Fibroblast of the aortic adventitia (primary cell): ENCODE measurements around a stretch of chr2.

- CAGE, long polyA plus RNA, result no peak
Observed at GRCh38 chr2:85539450-85540211, 663 bp downstream of the MAT2A start.

GRCh38 chr2:85648138-85648638 lies 19.8 kb downstream of the SFTPB start:
- CAGE, long polyA plus RNA, result no peak

DNA sequence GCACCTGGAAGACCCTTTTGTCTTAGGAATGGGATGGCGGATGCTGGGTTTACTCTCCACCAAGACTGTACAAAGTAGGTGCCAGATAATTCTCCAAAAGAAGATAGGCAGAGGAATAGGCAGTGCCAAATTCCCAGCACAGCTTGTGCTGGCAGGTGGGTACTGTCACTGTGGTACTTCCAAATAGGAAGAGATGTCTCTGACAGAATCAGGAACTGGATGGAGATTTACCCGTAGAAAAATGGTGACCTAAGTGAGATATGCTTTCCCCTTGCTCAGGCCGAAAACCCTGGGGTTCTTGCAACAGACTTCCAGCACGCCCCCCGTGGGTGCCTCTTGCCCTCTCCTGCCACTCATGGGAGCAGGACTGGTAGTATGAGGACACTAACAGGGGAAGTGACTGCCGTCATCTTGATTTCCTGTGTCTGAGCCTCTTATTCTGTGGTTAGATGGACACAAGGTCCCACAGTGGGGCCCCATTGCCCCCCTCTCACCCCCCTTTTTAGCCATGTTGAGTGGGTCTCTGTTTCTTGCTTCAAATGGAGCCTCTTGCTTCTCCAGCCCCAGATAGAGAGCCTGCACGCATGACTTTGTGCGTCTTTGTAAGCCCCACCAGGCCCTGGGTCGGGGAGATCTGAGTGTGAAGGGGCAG lies 12.4 kb downstream of the GNLY start:
- CAGE, long polyA plus RNA, result no peak

- CAGE, long polyA plus RNA, result no peak
Observed at GRCh38 chr2:85707147-85707651, 13.0 kb downstream of the GNLY start.

- CAGE, long polyA plus RNA, result no peak
Observed at GRCh38 chr2:85714416-85714870, 20.3 kb downstream of the GNLY start.

GRCh38 chr2:85799011-85800123 lies 45.6 kb downstream of the ATOH8 start:
- CAGE, long polyA plus RNA, result no peak

DNA sequence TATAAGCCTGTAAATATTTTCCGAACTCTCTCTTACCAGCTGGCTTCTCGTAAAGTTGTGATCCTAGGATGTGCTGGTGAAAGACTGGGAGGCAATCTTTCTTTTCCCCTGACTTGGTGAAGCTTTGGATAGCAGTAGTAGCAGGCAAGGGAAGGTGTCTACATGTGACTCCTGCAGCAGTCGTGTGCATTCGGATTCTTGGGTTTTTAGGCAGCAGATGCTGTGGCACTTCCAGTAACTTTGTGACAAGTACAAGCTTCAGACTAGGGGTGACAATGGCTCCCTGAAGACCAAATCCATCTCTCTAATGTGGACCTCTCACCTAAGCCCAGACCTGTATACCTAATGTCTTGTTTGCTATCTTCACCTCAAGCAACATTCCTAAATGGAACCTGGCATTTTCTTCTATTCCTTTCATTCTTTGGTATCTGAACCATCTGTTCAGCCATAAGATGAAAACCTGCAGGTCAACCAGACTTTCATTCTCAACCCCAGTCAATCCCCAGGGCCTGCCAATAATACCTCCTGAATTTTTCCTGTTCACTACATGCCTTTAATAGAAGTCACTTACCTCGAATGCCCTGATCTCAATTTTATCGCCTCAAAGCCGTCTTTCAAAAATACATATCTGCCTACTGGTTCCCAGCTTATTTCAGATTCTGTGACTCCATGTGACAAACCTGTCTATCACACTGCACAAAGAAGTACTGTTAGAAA lies 22.8 kb downstream of the ST3GAL5 start:
- CAGE, long polyA plus RNA, result no peak

DNA sequence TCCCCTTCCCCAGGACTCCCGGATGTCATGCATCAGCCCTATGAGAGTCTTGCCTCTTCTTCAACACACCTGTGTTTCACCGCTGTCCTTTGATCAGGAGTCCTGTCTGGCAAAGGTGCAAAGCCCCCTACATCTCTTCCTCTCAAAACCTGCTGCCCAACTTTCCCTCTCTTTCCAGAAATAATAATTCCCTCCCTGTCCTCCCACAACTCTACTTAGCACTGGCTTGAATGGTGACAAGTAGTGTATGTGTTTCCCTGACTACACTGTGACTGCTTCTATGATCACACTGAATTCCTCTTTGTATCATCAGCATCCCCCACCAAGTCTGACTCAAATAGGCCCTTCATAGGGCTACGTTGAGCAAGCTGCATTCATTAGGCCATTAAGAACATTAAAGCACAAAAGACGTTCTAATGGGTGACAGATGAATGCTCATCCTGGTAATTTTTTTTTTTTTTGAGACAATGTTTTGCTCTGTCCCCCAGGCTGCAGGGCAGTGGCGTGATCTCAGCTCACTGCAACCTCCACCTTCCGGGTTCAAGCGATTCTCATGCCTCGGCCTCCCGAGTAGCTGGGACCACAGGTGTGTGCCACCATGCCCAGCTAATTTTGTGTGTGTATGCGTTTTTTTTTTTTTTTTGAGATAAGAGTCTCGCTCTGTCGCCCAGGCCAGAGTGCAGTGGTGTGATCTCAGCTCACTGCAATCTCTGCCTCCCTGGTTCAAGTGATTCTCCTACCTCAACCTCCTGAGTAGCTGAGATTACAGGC lies 13.8 kb upstream of the ST3GAL5 start:
- CAGE, long polyA plus RNA, result no peak

GRCh38 chr2:85912039-85912652 lies 23.4 kb upstream of the ST3GAL5 start:
- CAGE, long polyA plus RNA, result no peak

GRCh38 chr2:86039508-86039828 lies 66.2 kb downstream of the POLR1A start:
- CAGE, long polyA plus RNA, result no peak

- CAGE, long polyA plus RNA, result no peak
Observed at GRCh38 chr2:86042671-86043329, 62.9 kb downstream of the POLR1A start.

- CAGE, long polyA plus RNA, result no peak
Observed at GRCh38 chr2:86192670-86193172, 2.5 kb downstream of the IMMT start.

DNA sequence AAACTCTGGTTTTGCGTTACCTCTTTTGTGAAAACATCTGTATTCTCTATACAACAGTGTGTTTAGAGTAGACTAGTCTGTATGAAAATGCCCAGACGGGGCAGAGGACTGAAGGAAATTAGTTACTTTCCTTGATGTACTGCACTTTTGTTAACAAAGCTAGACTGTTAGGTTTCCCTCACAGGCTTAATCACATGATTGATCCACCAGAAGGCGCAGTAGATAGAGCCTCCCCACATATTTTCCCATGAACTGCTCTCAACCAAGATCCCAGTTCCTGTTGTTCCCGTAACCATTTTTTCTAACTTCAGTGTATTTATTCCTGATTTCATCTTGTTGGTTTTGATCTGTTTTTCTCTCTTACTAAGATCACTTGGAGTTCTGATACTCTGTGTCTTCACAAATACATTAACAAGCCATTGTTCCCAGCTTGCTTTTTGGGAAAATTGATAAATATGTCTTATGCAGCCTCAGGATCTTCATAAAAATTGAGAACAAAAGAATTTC lies 2.7 kb downstream of the MRPL35 start:
- CAGE, long polyA plus RNA, result no peak

- CAGE, long polyA plus RNA, result no peak
Observed at GRCh38 chr2:86295134-86295542, 42.3 kb downstream of the REEP1 start.

GRCh38 chr2:86489251-86489624 lies 48.1 kb downstream of the KDM3A start:
- CAGE, long polyA plus RNA, result no peak

- CAGE, long polyA plus RNA, result no peak
Observed at GRCh38 chr2:86521845-86523091, 41.0 kb downstream of the CHMP3 start.

DNA sequence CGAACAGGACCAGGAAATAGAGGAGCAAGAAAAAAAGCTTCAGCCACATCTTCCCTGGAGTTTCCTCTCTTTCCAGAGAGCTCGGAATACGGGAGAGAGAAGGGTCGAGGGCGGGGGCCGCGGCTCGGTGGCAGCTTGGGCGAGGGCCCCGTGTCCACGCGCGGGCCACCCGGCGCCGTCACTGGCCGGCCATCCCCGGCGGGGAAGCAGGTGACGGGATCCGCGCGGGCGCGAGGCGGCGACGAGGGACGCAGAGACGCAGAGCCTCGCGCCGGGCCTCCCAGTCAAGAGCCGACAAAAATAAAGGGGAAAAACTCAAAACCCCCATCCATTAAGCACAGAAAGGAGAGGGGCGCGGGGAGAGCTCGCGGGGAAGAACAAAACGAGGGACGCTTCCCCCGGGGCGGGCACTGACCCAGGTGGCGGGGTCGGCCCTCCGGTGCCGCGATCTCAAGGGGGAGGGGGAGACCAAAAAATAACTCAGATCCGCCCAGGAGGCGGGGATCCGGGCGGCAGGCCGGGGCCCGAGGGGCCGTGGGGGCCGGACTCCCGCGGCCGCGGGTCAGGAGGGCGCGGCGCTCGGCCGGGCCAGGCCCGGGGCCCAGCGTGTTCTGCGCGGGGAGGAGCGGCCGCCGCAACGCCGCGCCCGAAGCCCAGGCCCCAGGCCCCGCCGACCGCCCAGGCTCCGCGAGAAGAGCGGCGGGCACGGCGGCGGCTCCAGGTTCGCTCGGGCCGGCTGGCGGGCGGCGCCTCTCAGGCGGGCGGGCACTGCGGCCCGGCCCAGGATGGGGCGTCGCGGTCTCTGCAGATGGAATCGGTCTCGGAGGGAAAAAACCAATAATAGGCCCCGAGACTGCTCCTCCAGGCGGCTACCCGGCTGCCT lies 586 bp downstream of the RNF103 start:
- CAGE, long polyA plus RNA, result no peak

GRCh38 chr2:86649004-86649560 lies 25.4 kb upstream of the RNF103 start:
- CAGE, long polyA plus RNA, result no peak

DNA sequence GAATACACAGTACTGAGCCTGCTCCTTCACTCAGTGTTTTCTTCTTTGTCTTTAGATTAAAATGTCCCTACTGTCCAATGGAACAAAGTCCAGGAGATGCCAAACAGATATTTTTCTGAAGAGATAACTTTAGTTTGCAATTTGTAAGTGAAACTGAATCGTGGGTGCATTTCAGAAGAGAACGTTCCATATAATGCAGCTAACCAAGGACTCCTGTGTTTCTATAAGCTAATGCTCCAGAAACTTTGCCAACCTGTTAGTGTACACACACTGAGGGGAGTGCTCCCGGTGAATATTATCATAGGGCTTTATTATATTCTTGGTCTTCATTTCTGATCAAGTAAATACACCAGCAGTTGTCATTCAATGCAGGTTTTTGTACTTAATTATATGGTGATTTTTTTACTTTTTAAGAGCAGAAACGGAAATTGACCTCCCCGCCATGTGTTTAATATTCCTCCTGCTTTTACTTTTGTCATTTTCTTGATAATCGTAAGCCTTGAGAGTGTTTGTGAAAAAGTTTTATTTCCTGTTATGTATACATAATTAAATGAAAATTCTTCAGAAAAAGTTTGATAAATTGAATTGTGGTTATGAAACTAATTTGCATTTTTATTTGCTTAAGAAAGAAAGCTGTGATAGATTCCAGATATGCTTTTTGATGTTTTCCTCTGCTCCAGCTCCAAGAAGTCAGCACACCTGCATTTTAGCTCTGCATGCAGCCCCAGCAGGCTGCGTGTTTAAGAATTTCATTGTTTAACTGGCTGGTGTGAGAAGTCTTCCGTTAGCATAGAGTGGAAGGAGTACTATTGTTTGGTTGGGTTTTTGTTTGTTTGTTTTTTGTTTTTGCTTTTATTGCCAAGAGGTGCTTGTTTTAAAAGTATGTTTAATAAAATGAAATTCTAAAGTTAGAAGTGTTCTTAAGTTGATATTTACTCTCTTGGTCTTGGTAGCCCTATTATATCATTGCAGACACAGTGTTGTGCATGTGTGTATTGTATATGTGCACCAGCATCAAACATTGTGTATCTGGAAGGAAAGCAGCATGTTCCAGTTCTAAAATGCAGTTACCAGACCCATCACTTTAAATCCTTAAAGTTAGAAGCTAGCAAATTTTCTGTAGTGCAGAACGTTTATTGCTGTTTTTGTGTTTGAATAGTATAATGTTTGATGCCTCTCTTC lies 17.0 kb downstream of the CD8A start:
- CAGE, long polyA plus RNA, result no peak

DNA sequence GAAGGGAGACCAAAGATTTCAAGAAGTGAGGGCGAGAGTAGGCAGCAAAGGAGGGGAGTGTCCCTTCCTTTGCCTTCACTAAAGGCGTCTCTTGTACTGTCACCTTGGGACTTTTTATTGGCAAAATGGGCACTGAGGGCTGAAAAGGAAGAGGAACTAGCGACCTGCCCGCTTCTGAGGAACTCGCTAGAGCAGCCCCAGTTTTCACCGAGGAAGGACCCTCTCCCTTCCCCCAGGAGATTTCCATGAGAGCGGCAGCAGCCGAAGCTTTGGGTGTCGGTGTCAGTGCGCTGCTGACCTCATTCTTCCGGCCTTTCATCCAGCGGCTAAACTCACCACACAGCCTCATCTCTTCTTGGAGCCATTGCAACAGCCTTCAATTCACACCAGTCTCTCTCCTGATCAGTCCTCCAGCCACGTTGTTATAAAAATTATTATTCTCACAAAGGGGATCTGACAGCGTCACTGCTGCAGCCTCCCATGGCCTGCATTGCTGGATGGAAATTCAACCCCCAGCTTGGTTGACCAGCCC lies 527 bp upstream of the CD8A start:
- CAGE, long polyA plus RNA, result no peak